ENCODE results near the genes ASAH2B, FAM13C and MRLN.

- PRO-cap: no peak
Observed at GRCh38 chr10:50381550-50382179, 130.3 kb upstream of the ASAH2 start.

GRCh38 chr10:50385576-50386284 lies 134.4 kb upstream of the ASAH2 start:
- PRO-cap: no peak

DNA sequence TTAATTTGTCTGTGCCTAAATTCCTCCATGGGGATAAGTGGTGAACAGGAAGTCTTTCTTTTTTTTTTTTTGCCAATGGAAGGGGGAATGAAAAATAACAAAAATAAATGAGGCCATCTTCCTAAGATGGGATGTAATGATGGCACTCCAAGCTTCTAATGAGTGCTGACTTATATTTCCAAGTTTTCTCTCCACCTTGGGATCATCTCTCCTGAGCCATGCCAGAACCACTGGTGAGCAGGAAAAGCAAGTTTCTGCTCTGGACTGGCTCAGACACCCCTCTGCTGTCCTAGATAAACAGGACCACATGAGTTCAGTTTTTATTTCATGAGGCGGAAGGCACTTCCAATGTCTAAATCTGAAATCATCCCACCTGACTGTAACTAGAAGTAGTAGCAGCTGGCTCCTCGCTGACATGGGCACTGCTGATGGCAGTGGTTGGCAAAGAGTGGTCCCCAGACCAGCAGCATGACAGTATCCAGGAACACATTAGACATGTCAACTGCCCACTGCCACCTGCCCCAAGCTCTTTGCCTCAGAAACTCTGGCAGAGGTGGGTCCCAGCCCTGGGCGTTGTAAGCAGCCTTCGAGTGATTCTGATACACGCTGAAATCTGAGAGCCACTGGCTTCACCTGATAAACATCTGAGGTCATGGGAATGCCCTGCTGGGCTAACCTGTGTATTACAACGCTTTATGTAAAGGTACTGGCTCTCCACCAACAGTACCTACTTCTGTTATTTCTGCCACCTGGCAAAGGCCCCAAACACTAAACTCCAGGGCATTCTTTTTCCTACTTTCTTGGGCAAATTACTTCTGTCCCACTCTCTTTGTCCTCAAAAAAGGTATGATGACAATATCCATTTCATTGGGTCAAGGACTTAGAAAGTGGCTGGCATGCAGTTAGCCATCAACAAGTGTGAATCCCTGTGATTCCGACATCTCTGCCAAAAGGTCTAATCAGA lies 9.4 kb downstream of the SGMS1 start:
- PRO-cap: no peak

DNA sequence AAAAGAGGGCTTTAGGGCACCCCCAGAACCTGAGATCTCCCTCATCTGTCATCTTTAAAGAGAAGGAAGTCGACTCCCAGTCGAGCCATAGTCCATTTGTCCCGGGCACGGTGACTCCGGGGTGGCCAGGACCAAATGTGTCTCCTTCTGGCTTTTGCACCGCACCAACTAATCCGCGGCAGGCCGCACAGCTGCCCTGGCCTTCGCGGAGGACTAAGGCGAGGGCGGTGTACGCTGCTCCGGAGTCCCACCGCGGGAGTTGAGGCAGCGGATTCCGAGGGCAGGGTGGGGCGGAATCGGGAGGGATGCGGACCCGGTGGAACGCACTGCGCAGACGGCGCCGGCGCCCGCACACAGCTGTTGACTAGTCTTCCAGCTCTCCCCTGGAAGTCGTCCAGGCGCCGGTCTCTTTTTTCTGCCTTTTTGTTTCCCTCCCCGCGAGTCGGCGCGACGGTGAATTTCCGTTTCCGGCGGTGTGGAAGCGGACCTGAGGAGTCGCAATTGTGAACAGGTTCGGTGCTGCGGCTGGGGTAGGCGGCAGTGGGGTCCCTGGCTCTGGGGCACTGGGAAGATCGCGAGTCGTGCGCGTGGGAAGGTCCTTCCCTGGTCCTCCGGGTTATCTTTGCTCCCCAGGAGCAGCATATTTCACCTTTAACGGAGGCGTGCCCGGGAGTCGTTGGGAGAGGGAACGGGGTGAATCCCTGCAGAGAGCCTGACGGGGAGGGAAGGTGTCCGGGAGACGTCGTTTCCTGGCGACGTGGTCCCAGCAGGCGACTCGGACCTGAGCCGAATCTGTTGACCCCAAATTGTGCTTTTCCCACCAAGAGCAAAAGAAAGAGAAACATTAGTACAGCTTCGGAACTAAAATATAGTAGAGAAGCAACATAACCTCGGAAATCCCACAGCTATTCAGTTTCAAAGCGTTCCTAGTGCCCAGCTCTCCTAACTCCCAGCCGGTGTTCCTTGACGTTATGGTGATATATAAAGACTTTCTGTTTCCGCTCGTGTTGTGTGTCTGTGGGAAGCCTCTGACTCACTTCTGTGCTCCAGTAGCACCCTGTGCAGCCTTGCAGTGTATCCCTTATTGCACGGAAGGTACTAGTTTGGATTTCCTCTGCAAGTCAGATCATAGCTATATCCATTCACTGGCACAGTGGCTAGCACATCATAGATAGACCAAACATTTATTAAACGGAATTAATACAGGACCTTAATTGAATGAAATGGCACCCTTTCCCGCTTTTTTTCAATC lies at the start of gene ASAH2B:
Gene ASAH2B (plus strand): TSS at position 464 of the 1,252 bp plus-strand sequence.
- PRO-cap: bidirectional peak, plus-strand start at position 464 of the sequence, minus-strand start at position 211 of the sequence

GRCh38 chr10:50991512-50992234 lies 82.6 kb upstream of the PRKG1 start:
- PRO-cap: no peak

- PRO-cap: no peak
Observed at GRCh38 chr10:51202403-51203194, 128.3 kb downstream of the PRKG1 start.

- PRO-cap: no peak
Observed at GRCh38 chr10:51909993-51910784, 210.8 kb upstream of the CSTF2T start.

- PRO-cap: no peak
Observed at GRCh38 chr10:52216845-52217256, 97.2 kb upstream of the DKK1 start.

DNA sequence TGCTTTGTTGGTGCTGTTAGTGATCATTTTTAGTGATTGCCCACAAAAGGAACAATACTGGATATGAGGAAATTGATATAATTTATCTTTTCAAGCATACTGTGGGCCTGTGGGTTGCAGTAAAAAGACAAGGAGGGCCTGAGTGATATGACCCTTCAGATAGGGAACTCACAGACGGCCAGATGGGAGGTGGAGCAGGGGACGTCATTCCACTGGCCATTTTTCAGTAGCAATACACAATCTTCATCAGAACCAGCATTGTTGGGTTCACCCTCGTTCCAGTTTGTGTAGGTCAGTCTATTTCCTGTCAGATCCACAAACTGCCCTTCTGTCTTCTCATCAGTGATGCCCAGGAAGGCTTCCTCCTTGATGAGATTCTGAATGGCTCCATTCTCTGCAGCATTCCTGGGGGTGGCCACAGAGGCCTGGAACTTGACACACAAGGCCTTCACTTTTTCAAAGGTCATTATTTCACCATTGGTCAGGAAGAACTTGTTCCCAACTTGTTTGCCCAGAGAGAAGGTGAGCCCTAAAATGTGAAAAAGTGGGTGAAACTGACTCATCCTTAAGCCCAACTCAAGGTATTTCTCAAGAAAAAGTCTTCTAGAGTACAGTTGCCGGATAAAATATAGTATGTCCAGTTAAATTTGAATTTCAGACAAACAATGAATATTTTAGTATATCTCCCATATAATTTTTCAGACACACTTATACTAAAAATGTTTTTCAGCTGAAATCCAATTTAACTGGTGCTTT lies 4.4 kb downstream of the MBL2 start:
- PRO-cap: no peak

DNA sequence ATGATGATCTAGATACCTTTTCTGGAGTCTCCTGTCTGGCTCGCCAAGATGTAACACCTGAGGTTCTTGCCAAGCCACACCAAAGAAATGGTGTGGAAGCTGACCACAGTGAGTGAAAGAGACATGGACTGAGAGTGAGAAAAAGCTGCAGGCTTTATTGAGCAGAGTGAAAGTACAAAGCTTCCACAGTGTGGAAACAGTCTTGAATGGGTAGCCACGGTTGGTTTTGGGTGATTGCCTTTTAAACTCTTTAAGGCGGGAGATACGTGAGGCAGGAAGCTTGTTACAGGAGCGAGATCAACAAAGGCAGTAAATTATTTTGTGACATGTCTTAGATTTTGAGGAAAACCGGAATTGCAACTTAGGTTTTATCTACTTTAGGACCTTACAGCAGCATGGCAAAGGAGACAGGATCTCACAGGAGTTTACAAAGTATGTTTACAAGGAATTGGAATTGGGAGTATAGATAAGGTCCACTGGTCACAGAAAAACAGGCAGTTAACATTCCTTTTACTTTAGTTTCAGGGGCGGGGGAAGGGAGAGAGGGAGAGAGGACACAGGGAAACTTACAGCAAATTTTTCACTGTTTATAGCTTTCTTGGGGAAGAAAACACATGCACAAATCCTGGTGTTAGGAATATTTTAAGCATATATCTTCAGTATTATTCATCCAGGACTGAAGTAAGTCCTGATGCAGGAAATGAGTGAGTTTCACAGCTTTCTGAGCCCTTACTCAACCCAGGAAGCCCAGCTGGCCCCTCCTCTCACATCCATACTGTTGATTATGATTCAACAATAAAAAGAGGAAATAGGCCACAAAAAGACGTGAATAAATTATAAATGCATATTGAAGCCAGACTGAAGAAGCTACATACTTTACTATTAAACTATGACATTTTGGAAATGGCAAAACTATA lies 257.6 kb upstream of the MBL2 start:
- PRO-cap: no peak

GRCh38 chr10:58269643-58270292 lies 806 bp downstream of the CISD1 start:
- PRO-cap: unidirectional peak, minus-strand start at chr10:58269719

GRCh38 chr10:58335288-58336163 lies 720 bp downstream of the UBE2D1 start:
- PRO-cap: no peak

GRCh38 chr10:58384584-58384832 lies 702 bp upstream of the TFAM start:
- PRO-cap: no peak

DNA sequence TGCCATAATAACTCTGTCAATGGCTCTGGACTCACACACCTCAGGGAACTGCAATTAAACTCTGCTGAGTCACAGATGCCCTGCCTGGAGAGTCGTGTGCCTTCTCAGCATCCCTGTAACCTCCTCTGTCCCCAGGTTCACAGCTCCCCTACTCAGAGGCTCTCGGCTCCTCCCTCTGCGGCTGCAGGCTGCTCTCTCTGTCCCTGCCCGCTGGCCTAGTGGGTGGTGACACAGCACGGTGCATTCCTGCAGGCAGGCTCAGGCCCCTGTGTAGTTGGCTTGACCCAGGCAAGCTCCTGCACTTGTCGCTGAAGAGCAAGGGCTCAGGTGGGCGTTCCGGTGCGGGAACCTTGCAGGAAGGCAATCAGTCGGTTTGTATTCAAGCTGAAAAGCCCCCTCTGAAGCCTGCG lies 208.9 kb upstream of the PHYHIPL start:
- PRO-cap: no peak

GRCh38 chr10:59001856-59002476 lies 174.5 kb upstream of the PHYHIPL start:
- PRO-cap: no peak

GRCh38 chr10:59362344-59363552 lies at the start of gene FAM13C:
FAM13C (minus strand) TSS chr10:59362549.
- PRO-cap: no peak

DNA sequence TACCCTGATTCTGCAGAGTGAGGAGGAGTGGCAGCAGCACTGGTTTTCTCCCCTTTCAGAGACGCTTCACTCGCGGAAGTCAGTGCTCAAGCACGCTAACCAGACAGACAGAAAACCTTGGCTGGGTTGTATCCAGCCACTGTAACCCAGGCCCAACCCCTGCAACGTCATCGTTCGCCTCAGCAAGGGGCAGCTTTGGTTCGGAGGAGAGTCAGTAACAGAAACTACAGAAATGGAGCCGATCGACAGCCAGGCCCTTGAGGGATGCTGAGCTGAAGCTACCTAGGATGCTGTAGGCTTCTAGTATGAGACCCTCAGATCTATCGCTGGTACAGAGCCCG lies 171.0 kb downstream of the SLC16A9 start:
- PRO-cap: no peak

- PRO-cap: no peak
Observed at GRCh38 chr10:59704560-59704954, 5.1 kb downstream of the SLC16A9 start.

DNA sequence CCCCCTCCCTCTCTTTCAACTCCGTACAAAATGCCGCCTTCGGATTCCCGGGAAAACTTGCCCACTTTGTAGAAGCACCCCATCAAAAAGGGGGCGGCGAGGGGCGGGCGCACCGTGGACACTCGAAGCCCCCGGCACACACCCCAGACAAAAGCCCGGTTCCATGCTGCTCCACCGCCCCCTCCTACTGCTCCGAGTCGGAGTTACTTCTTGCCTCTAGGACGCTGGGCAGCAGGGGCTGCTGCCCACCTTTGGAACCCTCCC lies 523 bp downstream of the SLC16A9 start:
- PRO-cap: no peak

GRCh38 chr10:59753319-59753884 lies at the start of gene MRLN:
MRLN (minus strand) TSS chr10:59753455.
- PRO-cap: no peak

All from peritoneum (tissue), 1 donor.